ENCODE measurements around a stretch of chr1.

DNA sequence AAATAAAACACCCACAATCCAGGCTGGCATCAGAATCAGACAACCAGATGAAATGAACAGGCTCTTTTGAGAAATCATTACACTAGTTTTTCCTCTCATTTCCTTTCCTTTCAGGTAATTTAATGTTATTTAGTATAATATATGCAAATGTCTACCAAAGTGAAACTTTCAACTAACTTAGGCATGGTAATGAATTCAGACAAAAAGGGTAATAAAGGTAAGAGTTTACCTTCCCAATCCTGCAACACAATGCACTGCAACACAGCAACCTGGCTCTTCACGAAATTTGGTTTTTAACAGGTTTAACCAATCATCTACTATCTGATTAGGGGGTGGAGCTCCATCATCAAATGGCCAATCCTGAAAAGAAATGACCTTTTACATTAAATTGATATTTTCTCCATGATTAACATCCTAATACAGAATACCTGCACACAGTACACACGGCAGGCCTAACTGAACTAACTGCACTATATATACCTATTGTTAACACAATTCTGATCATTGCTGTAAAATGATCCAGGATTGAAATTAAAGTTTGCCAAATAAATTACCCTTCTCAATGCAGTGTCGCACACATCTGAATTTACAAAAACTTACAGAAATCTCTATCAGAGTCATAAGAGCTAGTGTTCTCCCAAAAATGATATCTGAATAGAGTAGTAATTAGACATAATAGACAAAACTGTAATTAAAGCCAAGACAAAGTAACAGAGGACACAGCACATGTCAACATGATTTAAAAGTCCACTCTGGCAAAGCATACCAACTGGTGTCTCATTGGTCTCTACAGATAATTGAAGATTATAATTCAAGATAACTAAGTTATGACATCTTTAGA is 26.5 kb downstream of the PTP4A2 start:
- PRO-cap, 3 experiments: no peak in any of the 3 experiments
- RAMPAGE, long total RNA, 2 experiments: no peak in any of the 2 experiments
- RRBS: no CpG with 5 or more reads among the region's 3 CpGs

GRCh38 chr1:31937123-31937989 is 812 bp downstream of the PTP4A2 start:
- PRO-cap, 3 experiments: peak in 3 of 3 experiments; most common plus-strand start chr1:31937338 (in 2); most common minus-strand start chr1:31937775 (in 3)
- RAMPAGE, long total RNA, 2 experiments: no peak in any of the 2 experiments
- RRBS: 3% methylated on average over 12 of the region's 45 CpGs

DNA sequence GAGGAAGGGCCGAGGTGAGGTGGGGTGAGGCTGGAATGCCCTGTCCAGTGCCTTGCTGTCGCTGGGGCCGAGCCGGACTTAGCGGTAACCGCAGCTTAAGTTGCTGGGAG is 1.0 kb downstream of the KHDRBS1 start:
- PRO-cap, 3 experiments: peak in 3 of 3 experiments; most common plus-strand start position 47 of the sequence (in 2)
- RAMPAGE, long total RNA, 2 experiments: no peak in any of the 2 experiments
- RRBS: no CpG with 5 or more reads among the region's 6 CpGs

- PRO-cap, 3 experiments: no peak in any of the 3 experiments
- RAMPAGE, long total RNA, 2 experiments: no peak in any of the 2 experiments
- RRBS: no CpG with 5 or more reads among the region's 11 CpGs
These were observed 29.5 kb downstream of the KHDRBS1 start for GRCh38 chr1:32042761-32043943.

GRCh38 chr1:32073329-32073805 is 628 bp downstream of the TMEM39B start:
- PRO-cap, 3 experiments: peak in 3 of 3 experiments; most common plus-strand start chr1:32073597 (in 3); most common minus-strand start chr1:32073474 (in 3)
- RAMPAGE, long total RNA, 2 experiments: start-site peak on the plus strand in 2 of 2 experiments, at chr1:32073353-32073660 at its widest, 5 to 11 reads per replicate
- RRBS: no CpG with 5 or more reads among the region's 13 CpGs

- PRO-cap, 3 experiments: peak in 2 of 3 experiments; most common plus-strand start chr1:32179230 (in 1); most common minus-strand start chr1:32179272 (in 1)
- RAMPAGE, long total RNA, 2 experiments: no peak in any of the 2 experiments
- RRBS: no CpG with 5 or more reads among the region's 9 CpGs
These were observed 407 bp upstream of the TXLNA start for GRCh38 chr1:32179096-32179439.

DNA sequence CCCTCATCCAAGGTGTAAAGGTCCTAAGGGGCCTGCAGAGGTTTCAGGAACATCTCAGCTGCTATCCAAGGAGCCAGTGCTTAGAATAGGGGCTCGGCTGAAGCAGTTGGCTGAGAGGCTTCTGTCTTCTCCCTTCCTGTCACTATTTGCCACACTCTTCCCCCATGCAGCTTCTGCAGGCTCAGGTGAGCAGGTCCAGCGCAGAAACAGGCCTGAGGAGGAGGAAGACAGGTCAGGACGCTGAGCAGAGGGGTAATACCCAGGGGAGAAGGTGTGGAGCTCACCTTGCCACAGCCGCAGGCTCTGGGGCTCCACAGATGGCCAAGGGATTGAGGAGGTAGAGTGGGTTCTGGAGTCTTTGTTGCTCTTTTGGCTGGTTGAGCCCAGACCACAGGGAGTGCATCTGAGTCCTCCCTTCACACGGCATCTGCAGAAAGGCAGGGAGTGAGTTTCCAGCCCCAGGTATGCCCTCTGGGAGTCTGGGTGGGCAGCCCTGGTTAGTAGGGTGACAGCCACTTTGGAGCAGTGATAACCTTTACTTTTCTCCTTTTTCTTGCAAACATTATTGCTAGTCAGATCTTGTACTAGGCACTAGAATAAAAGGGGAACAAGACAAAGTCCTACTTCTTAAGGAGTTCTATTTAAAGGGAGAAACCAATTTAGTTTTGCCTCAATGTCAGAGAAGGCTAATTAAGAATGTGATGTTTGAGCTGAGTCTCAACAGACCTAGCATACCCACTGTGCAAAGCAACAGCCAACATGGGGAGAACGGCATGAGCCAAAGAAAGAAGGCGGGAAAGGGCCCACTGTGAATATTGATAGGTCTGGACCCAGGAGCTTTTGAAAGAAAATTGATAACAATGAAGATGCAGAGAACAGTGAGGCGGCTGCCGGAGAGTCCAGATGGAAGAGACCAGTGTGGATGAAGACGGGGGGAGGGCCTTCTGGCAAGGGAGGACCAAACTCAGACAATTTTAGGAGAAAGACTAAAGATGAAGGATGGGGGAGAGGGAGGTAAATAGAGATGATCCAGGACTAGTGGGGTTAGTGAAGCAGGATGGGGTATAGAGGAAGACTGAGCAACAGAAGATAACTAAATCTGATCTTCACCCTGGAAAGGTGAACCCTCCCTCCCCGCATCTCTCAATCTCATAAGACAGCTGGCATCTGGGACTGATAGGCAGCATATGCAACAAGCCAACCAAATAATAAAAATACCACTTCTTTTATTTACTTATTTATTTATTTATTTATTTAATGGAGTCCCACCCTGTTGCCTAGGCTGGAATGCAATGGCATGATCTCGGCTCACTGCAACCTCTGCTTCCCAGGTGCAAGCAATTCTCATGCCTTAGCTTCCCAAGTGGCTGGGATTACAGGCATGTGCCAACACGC is 10.0 kb downstream of the EIF3I start:
- PRO-cap, 3 experiments: no peak in any of the 3 experiments
- RAMPAGE, long total RNA, 2 experiments: no peak in any of the 2 experiments
- RRBS: no CpG with 5 or more reads among the region's 13 CpGs

DNA sequence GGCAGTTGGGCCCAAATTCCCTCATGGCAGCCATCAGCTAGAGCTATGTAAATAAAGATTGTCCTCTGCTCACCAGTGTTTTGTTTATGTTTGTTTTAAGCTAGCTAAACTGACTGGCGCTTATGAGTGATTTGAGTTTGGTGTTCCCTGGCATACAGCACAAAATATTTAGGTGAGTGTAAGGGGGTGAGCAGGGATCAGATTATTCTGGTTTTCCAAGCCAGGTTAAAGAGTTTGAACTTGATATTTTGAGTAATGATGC is 18.2 kb downstream of the HDAC1 start:
- PRO-cap, 3 experiments: no peak in any of the 3 experiments
- RAMPAGE, long total RNA, 2 experiments: no peak in any of the 2 experiments
- RRBS: no CpG with 5 or more reads among the region's 1 CpG

- PRO-cap, 3 experiments: no peak in any of the 3 experiments
- RAMPAGE, long total RNA, 2 experiments: no peak in any of the 2 experiments
- RRBS: no CpG with 5 or more reads among the region's 2 CpGs
These were observed 5.8 kb downstream of the MARCKSL1 start for GRCh38 chr1:32330276-32330618.

DNA sequence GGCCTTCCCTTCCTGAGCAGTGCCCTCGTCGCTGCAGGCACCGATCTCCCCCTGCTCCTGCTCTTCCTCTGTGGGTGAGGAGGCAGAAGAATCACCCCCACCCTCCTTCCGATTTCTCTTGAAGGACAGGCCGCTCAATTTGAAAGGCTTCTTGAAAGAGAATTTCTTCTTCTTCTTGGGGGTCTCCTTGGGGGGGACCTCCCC is 1.4 kb downstream of the MARCKSL1 start:
- PRO-cap, 3 experiments: no peak in any of the 3 experiments
- RAMPAGE, long total RNA, 2 experiments: no peak in any of the 2 experiments
- RRBS: no CpG with 5 or more reads among the region's 5 CpGs

DNA sequence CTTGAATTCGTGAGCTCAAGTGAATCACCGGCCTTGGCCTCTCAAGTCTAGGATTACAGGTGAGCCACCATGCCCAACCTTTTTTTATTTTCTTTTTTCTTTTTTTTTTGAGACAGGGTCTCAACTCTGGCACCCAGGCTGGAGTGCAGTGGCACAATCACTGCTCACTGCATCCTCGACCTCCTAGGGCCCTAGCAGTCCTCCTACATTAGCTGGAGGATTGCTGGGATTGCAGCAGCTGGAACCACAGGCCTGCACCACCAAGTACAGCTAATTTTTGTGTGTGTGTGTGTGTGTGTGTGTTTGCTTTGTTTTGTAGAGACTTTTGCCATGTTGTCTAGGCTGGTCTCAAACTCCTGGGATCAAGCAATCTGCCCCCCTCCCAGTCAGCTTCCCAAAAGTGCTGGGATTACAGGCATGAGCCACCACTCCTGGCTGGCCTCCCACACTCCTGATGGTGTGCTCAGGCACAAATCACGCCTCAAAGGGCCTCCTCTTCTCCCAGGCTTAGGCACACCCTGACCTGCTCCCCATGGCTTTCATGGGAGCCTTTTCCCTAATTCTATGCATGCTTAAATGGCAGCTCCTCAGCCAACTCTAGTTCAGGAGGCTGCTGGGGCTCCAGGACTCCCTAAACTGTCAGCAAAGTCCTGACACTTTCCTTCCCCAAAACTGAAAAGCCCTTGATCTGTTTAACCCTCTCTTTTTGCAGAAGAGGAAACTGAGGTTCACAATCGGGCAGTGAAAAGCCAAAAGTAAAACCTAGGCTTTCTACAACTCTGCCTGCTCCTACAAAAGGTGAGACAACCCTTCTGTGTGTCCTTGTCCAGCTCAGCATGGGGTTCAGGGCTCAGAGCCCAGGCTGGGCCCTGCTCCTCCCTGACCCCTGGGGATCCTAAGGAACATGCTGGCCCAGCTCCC is 9.3 kb downstream of the FAM229A start:
- PRO-cap, 3 experiments: peak in 2 of 3 experiments; most common minus-strand start position 838 of the sequence (in 2)
- RAMPAGE, long total RNA, 2 experiments: no peak in any of the 2 experiments
- RRBS: no CpG with 5 or more reads among the region's 5 CpGs

DNA sequence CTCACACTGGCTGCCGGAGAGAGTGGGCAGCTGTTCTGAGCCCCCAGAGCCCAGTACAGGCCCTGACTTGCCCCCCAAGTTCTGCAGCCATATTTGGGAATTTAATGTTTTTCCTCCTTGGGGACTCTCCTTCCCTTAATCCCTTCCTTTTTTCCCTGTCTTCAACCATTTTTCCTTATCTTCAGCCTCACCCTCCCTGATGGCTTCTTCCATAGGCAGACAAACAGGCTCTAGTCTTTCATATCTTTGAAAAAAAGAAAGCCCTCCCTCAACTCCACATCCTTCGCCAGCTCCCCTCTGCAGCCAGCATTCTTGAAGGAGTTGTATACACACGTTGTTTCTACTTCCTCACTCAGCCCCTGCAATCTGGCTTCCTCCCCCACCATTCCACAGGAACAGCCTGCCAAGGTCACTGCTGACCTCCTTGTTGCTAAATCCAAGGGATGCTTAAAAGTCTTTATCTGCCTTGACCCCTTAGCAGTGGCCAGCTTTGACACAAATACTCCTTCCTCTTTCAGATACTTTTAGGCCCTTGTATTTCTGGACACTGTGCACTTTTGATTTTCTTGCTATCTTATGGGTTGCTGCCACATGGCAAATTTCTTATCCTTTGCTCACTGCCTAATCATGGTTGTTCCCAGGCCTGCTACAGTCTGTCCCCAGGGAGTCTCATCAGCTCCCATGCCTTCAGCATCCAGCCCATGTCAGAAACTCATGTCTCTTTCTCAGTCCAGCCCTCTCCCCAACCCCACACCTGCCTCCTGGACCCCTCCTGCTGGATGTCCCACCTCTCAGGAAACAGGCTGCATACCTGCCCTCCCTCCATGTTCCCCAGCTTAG is 8.4 kb downstream of the FAM229A start:
- PRO-cap, 3 experiments: peak in 2 of 3 experiments; most common plus-strand start position 649 of the sequence (in 1); most common minus-strand start position 285 of the sequence (in 1)
- RAMPAGE, long total RNA, 2 experiments: no peak in any of the 2 experiments
- RRBS: no CpG with 5 or more reads among the region's 3 CpGs

DNA sequence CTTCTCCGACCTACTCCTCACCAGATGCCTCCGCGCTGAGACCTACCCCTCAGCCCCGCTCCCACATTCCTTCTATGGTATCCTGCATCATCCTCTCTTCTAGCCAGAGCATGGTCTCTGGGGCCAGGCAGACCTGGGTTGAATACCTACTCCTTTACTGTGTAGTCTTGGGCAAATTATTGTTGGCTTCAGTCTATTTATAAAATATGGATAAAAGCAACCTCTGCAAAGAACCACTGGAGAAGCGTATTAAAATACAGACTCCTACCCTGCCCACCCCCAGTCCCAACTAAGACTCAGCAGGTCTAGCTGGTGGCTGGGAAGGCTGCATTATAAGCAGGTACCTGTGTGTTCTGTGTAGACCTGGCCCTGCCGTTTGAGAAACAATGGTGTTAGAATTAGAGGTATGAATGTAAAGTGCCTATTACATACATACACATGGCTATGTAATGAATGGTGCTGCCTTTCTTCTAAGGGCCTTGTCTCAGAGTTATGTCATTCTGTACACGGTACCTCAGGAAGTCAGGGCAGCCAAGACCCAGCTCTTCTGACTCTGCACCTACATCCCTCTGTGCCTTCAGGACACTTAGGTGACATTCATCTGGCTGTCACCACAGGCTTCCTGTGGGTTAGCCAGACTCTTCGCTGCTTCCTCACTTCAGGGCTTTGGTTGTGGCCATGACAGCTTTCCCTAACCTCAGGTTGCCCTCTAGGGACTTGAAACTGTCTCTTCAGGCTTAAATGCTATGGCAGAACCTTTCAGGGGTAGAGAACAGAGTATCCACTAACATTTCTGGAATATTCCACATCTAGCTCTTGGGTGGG is 9.6 kb downstream of the TSSK3 start:
- PRO-cap, 3 experiments: no peak in any of the 3 experiments
- RAMPAGE, long total RNA, 2 experiments: no peak in any of the 2 experiments
- RRBS: no CpG with 5 or more reads among the region's 8 CpGs

GRCh38 chr1:32377752-32378261 is 15.5 kb downstream of the TSSK3 start:
- PRO-cap, 3 experiments: no peak in any of the 3 experiments
- RAMPAGE, long total RNA, 2 experiments: no peak in any of the 2 experiments
- RRBS: 92% methylated on average over 5 of the region's 11 CpGs

GRCh38 chr1:32753657-32753905 is 12.0 kb downstream of the KIAA1522 start:
- PRO-cap, 3 experiments: peak in 3 of 3 experiments; most common plus-strand start chr1:32753678 (in 1); most common minus-strand start chr1:32753807 (in 2)
- RAMPAGE, long total RNA, 2 experiments: no peak in any of the 2 experiments
- RRBS: under 1% methylated on average over 7 of the region's 18 CpGs

DNA sequence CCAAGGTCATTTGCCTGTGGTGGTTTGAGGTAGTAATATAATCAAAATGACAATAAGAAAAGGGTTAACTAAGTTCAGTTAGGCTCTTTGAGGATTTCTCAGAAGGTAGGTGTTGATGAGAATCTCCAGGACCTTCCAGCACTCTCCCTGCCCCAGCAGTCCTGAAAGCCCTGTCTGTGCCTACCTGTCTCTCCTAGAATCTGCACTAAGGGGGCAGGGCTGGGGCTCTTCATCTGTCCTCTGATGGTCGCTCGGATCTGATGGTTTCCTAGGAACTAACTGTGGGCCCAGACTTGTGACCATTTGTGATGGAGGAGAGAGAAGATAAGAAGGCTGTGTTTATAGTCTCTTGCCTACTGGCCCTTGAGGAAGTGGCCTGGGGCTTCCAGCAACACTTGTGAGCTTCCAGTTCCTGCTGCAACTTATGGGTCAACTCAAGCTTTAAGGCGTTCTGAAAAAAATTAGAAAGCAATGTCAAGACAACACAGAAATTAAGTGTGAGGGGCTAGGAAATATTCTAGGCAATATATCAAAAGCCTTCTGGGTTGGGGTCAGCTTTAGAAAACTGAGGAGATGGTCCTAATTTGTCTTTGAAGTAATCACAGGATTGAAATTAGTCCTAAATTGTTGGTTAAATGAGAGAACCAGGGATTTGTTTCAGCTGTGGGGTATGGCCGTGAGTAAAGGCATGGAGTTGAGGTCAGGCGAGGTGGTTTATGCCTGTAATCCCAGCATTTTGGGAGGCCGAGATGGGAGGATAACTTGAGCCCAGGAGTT is 14.2 kb downstream of the KIAA1522 start:
- PRO-cap, 3 experiments: no peak in any of the 3 experiments
- RAMPAGE, long total RNA, 2 experiments: no peak in any of the 2 experiments
- RRBS: no CpG with 5 or more reads among the region's 6 CpGs

DNA sequence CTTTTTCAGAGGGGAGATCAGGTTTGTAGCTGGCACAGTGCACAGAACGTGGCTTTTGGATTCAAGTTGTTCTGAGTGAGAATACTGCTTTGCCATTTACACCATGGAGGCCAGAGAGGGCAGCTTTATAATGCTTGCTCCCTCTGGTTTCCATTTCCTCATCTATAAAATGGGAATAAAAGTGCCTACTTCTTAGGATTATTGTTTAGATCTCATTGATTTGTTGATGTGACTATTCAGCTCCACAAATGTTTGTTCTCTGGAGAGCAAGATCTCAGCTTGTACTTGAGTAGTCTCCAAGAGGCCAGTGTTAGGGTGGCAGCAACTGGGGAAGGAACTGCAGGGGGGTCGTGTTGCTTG is 20.3 kb downstream of the KIAA1522 start:
- PRO-cap, 3 experiments: no peak in any of the 3 experiments
- RAMPAGE, long total RNA, 2 experiments: no peak in any of the 2 experiments
- RRBS: no CpG with 5 or more reads among the region's 2 CpGs

GRCh38 chr1:32764756-32765425 is 23.3 kb downstream of the KIAA1522 start:
- PRO-cap, 3 experiments: peak in 1 of 3 experiments; most common plus-strand start chr1:32764981 (in 1)
- RAMPAGE, long total RNA, 2 experiments: no peak in any of the 2 experiments
- RRBS: no CpG with 5 or more reads among the region's 5 CpGs

DNA sequence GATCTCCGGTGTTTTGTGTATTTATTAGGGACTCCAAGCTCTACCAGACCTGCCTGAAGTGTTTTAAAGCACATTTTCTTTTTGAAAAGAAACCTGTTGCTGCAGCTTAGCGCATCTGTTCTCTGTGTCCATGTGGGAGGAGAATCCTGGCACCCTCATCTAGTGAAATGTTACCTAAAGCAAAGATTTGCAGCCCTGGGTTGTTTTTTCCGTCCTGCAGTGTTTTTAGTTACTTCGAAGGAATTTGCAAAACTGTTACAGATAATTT is 978 bp downstream of the S100PBP start:
- PRO-cap, 3 experiments: peak in 2 of 3 experiments; most common minus-strand start position 132 of the sequence (in 2)
- RAMPAGE, long total RNA, 2 experiments: no peak in any of the 2 experiments
- RRBS: no CpG with 5 or more reads among the region's 4 CpGs

DNA sequence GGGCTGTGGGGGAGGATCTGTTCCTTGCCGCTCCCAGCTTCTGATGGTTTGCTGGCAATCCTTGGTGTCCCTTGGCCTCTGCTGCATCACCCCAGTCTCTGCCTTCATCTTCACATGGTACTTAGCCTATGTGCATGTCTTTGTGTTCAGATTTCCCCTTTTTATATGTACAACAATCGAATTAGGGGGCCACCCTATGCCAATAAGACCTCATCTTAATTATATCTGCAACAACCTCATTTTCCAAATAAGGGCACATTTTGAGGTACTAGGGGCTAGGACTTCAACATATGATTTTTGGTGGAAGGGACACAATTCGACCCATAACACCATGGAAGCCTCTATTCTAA is 27.9 kb upstream of the TMEM54 start:
- PRO-cap, 3 experiments: no peak in any of the 3 experiments
- RAMPAGE, long total RNA, 2 experiments: no peak in any of the 2 experiments
- RRBS: no CpG with 5 or more reads among the region's 3 CpGs

All from testis (tissue), 5 donors.